Hair follicle dermal papilla cell (primary cell): ENCODE measurements around the genes ASB11, S100G and CTPS2.

DNA sequence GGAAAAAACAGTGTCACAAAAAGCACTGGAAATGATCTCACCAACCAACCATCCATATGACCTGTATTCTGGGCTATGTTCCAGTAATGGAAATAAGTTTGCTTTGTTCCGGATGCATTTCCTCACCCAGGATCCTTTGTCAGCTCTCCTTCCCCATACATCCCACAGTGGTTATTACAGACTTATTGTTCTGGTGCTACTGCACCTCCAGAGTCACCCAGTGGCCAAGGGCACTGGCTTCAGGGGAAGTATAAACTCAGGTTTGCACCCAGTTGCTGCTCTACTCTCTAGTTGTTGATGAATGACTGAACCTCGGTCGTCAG is 95.6 kb downstream of the ATXN3L start:
- CAGE, long polyA plus RNA: no peak

GRCh38 chrX:13249183-13249584 is 70.7 kb downstream of the ATXN3L start:
- CAGE, long polyA plus RNA: no peak

DNA sequence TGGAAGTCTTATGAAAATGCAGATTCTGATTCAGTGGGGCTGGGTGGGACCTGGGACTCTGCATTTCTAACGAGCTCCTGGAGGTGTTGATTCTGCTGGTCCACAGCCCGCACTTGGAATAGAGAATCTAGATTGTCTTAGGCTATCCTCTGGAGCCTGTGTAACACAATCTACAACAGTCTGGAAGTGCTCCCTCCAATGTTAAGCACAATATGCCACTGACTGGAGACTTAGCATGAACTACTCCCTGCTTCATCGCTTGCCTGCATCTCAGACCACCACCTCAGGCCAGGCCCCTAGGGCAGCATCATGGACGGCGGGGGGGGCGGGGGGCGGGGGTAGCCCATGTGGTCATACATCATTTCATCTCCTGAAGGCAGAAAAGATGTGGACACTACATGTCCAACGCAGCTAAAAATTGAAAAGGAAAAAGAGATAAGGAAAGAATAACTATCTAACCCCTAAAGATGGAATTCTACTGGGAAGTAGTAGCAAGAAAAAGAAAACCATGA is 12.7 kb downstream of the GPM6B start:
- CAGE, long polyA plus RNA: no peak

- CAGE, long polyA plus RNA: no peak
Measured at GRCh38 chrX:13906087-13906553, 89.2 kb upstream of the GPM6B start.

DNA sequence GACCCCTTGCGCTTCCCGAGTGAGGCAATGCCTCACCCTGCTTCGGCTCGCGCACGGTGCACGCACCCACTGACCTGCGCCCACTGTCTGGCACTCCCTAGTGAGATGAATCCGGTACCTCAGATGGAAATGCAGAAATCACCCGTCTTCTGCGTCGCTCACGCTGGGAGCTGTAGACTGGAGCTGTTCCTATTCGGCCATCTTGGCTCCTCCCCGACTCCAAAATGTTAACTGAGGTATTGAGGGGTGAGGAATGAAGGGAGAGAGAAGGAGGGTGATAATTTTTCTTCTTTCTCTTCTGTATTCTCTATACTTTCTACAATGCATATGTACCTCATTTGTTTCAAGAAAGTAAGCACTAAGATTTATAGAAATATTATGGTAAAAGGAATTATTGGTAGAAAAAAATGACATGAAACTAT is 80.1 kb upstream of the GEMIN8 start:
- CAGE, long polyA plus RNA: no peak

DNA sequence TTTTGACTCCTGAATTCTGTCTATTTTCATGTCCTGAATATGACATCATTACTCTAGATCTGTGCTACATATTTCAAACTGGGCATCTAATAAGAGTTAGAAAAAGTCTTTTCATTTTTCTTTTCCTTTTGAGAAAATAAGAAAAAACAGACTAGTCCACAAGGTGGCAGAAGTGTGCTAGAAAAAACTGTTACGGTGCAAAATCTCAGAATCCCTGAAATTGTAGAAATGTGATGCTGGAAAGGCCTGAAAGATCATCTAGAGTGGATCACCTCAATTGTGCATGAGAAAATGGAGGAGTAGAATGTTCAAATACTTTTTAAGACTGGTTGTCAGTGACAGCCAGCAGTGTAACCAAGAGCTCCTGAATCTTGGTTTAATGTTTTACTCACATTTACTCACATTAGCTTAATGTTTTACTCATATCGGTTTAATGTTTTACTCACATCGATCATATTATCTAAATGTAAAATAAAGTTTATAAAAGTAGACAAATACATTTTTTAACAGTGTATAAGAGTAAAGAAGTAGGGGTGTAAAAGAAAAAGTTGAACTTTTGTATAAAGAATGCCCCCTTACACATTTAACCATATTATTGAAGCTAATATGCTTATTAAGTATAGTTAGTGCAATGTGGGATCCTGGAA is 15.3 kb downstream of the ASB11 start:
- CAGE, long polyA plus RNA: no peak

GRCh38 chrX:15315426-15315901 is at the start of gene ASB11:
Gene ASB11, minus strand, starts transcription at chrX:15315640.
- CAGE, long polyA plus RNA: no peak

DNA sequence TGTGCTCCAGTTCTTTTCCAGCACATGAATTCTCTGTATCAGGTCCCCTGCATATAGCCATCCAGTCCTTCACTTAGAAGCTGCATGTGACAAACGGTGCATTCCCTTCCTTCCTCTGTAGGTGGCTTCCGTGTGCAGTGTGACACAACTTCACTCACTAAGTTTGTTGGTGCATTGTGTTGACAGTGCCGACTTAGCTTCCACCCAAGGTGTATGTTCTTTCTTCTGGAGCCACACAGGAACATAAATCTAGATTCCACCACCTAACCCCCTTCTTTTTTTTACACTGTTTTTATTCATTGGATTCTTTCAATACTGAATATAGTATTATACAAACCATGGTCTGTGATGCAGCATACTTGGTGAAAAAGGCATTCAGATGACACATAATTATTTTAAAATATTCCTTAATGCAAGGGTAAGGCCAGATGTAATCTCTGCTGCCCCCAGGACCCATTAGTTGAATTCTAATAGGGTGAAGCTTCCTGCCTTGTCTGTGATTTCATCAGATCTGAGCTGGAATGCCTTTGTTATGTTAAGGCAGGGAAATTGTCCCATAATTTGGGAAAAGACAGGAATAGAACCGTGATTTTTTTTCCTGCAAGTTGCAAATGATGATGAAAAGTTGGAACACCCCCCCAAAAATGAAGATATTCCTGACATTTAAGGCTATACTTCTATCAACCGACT is 26.0 kb downstream of the ZRSR2 start:
- CAGE, long polyA plus RNA: no peak

GRCh38 chrX:16649918-16650439 is at the start of gene S100G:
Gene S100G, plus strand, starts transcription at chrX:16650158.
- CAGE, long polyA plus RNA: no peak

DNA sequence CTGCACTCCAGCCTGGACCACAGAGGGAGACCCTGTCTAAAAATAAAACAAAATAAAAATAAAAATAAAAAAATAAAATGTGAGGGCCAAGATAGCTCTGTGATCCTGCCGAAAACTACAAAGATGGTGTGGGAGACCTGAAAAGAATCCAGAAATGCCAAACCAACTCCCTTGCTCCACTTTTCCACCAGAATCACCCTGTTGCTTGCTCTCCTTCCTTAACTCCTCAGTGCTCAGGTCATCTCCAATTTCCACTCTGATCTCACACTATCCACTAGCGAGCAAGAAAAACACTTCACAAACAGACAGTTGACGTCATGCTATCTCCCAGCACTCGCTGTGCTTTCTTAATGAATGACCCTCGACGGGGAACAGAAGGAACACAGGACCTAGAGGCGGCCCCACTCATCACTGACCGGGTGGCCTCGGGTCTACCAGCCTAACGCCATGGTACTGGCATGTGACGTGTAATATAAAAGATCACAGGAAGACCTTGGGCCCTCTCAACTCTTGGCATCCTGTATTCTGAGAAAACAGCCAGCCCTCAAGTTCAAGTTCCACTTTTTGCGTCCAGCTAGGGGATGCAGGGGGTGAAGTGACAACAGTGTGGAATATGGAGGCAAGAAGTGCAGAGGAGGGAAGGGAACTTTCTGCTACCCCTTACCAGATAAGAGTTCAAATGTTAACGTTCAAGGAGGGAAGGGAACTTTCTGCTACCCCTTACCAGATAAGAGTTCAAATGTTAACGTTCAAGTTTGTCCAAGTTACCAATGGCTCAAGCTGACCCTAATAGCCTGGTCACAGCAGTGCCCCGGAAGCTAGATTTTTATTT is 5.1 kb downstream of the S100G start:
- CAGE, long polyA plus RNA: no peak

- CAGE, long polyA plus RNA: no peak
Measured at GRCh38 chrX:16712283-16713098, at the start of gene CTPS2. Gene CTPS2, minus strand, starts transcription at chrX:16712669.

GRCh38 chrX:16771440-16772433 is 14.5 kb upstream of the TXLNG start:
- CAGE, long polyA plus RNA: no peak

DNA sequence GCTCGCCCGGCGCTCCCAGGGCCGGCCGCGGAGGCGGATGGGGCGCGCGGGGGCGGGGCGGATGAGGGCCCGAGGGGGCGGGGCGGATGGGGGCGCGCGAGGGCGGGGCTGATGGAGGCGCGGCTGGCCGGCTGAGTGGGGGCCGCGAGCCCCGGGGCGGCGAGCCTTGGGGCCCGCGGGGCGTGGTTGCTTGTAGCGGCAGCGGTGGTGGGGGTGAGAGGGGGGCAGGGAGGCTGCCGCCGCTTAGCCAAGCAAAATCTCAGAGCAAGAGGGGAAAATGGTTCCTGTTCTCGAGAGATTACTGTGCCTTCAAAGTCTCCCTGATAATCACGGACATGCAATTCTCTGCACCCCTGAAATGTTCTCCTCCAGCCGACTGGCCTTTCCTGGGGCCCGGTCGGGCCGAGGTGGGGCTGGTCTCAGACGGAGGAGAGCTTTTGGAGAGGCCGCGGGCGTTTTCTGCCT is 387 bp upstream of the RBBP7 start:
- CAGE, long polyA plus RNA: no peak

DNA sequence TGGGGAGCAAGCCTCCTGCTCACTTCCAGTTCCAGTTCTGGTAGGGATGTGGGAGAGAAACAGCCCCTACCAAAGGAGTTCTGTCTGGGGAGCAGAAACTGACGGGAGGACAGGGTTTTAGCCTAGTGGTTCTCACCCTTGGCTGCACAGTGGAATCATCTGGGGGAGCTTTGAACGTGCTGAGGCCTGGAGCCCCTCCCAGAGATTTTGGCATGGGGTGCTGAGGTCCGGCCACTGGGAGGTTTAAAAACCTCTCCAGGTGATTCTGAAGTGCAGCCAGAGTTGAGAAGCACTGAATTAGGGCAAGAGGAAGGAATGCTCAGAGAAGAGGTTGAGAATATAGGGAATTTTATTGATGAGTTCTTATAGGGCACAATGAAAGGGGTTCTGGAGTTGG is 162.6 kb downstream of the REPS2 start:
- CAGE, long polyA plus RNA: no peak

DNA sequence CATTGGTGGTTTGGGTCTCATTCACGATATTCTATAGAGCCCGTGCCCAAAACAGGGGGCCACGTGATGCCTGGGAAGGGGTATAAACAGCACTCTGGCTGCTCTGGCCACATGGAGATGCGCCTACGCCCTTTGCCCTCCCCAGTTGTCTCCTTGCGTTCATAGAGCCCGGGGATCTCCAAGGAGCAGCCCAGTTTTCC is 466 bp upstream of the NHS start:
- CAGE, long polyA plus RNA: no peak

DNA sequence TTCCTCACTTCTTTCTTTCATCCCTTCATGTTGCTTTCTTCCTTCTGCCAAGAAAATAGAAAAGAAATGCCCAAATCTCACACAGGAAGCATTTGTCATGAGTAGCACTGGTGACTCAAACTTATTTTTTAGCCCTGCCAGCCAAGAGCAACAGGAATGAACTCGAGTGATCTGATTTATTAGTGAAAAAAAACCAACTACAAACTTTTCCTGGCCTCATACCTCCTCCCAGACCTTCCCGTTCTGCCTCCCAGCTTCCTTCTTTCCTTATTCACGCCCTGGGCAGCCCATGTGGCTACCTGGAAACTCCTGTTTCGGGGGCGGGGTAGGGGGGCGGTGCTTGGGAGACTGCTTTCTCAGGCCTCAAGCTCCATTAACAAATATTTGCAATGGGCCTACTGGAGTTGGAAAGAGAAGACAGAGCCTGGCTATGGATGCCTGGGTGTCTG is 178.5 kb downstream of the NHS start:
- CAGE, long polyA plus RNA: no peak

- CAGE, long polyA plus RNA: no peak
Measured at GRCh38 chrX:18649377-18650194, 22.3 kb downstream of the RS1 start.

DNA sequence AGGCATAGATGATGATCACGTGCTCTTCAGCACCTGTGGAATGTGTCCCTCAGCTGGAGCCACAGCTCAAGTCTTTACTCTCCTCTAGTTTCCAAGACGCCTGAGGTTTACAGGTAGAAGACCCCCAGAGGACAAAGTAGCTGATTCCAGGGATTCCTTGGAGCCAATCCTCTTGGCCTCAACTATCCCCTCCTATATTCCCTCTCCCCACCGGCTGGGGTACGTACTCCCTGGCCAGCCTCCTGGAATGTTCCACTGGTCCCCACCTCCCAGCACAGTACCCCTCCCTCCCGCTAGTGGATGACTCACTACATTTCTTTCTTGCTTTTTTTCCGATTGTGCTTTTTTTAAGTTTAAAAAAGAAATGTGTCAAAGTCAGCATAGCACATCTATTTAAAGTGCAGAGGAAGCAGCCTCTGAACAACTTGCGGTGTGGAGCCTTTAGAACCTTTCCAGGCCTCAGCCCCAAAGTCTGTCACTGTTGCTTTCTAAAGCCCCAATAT is 98.4 kb downstream of the PHKA2 start:
- CAGE, long polyA plus RNA: no peak

DNA sequence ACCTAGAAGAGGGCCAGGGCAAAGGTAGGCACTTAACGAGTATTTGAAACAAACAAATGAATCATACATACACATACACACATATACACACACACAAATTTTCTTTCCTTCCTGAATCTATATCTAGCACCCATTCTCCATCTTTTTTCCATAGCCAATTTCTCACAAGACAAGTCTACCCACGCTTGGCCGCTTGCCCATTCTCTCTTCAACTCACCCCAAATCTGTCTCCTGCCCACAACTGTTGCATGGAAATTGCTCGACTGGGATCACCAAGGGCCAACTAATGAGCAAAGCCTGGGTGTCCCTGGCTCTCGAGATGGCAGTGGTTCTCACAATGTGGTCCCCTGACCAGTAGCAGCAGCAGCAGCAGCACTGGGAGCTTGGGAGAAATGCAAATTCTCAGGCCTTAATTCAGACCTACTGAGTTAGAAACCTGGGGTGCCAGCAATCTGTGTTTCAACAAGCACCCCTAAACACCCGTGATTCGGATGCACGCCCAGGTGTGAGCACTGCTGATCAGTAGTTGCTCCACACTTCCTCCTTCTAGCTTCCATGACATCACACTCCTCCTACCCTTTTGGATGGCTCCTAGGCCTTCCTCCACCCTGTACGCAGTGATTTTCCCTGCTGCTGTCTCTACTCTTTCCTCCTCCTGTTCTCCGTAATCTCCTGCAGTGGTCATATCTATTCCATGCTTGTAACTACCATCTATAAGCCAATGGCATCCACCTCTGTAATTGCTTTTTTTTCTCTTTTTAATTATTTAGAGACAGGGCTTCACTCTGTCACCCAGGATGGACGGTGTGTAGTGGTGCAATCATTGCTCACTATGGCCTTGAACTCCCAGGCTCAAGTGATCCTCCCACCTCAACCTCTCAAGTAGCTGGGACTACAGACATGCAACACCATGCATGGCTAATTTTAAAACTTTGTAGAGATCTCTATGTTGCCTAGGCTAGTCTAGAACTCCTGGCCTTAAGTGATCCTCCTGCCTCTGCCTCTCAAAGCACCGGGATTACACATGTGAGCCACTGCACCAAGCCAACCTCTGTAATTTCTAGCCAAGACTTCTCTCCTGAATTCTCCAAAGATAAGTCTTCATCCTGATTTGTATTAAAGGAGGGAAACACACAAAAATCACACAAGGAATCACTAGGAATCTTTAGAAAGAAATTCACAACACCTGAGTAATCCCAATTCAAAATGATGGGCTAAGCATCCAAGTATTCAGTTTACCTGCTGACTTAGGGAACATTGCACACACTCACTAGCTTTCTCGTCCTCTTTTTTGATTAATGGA is 65.3 kb upstream of the MAP3K15 start:
- CAGE, long polyA plus RNA: no peak

GRCh38 chrX:19747474-19748369 is 139.7 kb downstream of the SH3KBP1 start:
- CAGE, long polyA plus RNA: no peak